K562 (cell line): ENCODE measurements around a stretch of chr9.

DNA sequence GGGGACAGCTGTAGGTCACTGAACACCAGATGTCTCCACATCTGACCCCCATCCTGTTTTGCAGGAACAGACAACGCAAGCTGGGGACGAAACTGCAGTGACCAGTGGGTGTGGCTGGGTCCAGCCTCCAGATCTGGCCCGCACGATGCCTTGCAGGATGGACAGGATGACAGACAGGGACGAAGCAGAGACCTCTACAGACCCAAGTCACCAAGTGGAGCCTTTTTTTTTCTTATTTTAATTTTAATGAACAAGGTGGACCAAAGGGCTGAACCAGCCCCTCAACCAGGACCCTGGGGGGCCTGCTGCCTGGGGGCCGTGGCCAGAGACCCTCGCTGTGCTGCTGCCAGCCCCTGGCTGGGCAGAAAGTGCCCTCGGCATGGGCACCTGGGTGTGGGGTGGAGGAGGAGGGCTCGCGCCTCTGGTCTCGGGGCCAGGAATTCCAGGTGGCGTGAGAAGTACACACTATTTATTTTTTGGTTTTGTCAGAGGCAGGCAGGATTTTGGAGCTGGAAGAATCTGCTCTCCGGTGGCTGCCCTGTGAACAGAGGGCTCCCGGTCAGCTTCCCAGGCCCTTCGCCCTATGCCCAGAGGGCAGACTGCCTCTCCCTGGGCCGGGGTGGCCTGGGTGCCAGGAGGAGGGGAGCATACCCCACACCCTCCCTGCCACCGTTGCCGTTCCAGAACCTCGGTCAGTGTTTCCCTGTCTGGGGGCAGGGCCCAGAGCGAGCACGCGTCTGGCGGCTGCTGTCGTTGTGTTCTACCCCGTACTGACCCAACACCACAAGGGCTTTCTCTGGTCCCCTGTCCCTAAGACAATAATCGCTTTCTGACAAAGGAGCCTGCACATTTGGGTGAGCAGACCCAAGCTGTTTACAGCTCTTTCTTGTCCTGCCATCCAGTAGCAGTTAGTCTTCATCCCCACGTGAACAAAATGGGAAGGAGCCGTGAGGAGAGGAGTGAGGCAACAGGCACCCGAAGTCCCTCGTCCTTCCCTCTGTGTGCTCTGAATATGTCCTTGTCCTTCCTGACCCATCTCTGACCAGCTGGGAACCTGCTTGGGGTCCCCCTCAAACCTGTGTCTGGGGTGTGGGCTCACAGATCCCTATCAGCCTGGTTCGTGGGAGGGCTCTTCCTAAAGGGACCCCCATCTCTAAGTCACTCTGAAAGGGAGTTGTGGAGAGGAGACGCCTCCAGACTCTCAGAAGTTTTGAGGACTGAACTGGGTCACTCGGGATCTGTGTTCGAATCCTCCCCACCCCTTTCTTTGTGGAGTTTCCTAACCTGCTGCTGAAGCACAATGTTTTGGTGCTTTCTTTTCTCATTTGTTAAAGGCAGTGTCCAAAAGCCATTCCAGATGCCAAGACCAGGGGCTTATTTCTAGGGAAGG is 8.5 kb downstream of the DOLPP1 start:
- RAMPAGE, long total RNA, result no peak
- RRBS, result 97% methylated on average over 3 of the region's 34 CpGs
PRO-cap:
- standard, result no peak
- CoPRO, capped RNA only, 2 experiments, result no peak in any of the 2 experiments
- CoPRO, capped and uncapped RNA, 2 experiments, result no peak in any of the 2 experiments
- CoPRO, uncapped RNA only, 2 experiments, result peak in 1 of 2 experiments; most common plus-strand start position 472 of the sequence (in 1); most common minus-strand start position 342 of the sequence (in 1)
CAGE:
- cytosol, long polyA plus RNA, result no peak
- long polyA plus RNA, result no peak
- nucleolus, long total RNA, result no peak
- nucleus, long polyA plus RNA, result no peak

DNA sequence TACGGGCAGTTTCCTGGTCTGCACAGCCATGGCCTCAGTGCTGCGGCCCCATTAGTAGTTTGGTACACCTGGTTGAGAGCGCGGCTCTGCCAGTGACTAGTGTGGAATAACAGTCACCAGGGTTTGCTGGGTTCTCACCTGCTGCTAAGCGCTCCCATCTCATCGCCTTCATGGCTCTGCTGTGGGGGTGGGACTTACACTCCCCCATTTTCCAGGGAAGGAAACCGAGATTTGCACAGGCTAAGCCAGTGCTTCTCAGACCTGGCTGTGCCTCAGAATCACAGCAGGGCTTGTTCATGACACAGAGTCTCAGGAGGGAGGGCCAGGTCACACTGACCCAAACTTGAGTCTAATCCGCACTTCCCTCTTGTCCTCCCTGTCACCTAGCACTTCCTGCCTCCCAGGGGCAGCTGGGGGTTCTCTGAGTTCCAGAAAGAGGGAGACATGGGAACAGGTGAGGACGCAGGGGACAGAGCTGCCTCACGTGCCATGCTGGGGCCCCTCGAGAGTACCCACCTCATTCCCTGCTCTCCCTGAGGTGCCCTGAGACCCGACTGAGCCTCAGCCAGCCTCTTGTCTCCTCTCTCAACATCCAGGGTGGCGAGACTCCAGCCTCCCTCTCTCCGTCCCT is 15.6 kb upstream of the IER5L start:
- RAMPAGE, long total RNA, result no peak
- RRBS, result no CpG with 5 or more reads among the region's 14 CpGs
PRO-cap:
- standard, result no peak
- CoPRO, capped RNA only, 2 experiments, result no peak in any of the 2 experiments
- CoPRO, capped and uncapped RNA, 2 experiments, result no peak in any of the 2 experiments
- CoPRO, uncapped RNA only, 2 experiments, result no peak in any of the 2 experiments
CAGE:
- cytosol, long polyA plus RNA, result no peak
- long polyA plus RNA, result no peak
- nucleolus, long total RNA, result no peak
- nucleus, long polyA plus RNA, result no peak

GRCh38 chr9:129246335-129247157 is 68.5 kb upstream of the IER5L start:
- RAMPAGE, long total RNA, result no peak
- RRBS, result 3% methylated on average over 6 of the region's 22 CpGs
PRO-cap:
- standard, result bidirectional peak, plus-strand start at chr9:129246883, minus-strand start at chr9:129246702
- CoPRO, capped RNA only, 2 experiments, result no peak in any of the 2 experiments
- CoPRO, capped and uncapped RNA, 2 experiments, result no peak in any of the 2 experiments
- CoPRO, uncapped RNA only, 2 experiments, result no peak in any of the 2 experiments
CAGE:
- cytosol, long polyA plus RNA, result no peak
- long polyA plus RNA, result no peak
- nucleolus, long total RNA, result no peak
- nucleus, long polyA plus RNA, result no peak

GRCh38 chr9:129404977-129405465 is 215.9 kb downstream of the C9orf50 start:
- RAMPAGE, long total RNA, result no peak
- RRBS, result no CpG with 5 or more reads among the region's 10 CpGs
PRO-cap:
- standard, result no peak
- CoPRO, capped RNA only, 2 experiments, result no peak in any of the 2 experiments
- CoPRO, capped and uncapped RNA, 2 experiments, result no peak in any of the 2 experiments
- CoPRO, uncapped RNA only, 2 experiments, result no peak in any of the 2 experiments
CAGE:
- cytosol, long polyA plus RNA, result no peak
- long polyA plus RNA, result no peak
- nucleolus, long total RNA, result no peak
- nucleus, long polyA plus RNA, result no peak

- RAMPAGE, long total RNA, result no peak
- RRBS, result no CpG with 5 or more reads among the region's 10 CpGs
PRO-cap:
- standard, result no peak
- CoPRO, capped RNA only, 2 experiments, result no peak in any of the 2 experiments
- CoPRO, capped and uncapped RNA, 2 experiments, result no peak in any of the 2 experiments
- CoPRO, uncapped RNA only, 2 experiments, result no peak in any of the 2 experiments
CAGE:
- cytosol, long polyA plus RNA, result no peak
- long polyA plus RNA, result no peak
- nucleolus, long total RNA, result no peak
- nucleus, long polyA plus RNA, result no peak
Observed at GRCh38 chr9:129494209-129494862, 126.6 kb downstream of the C9orf50 start.

DNA sequence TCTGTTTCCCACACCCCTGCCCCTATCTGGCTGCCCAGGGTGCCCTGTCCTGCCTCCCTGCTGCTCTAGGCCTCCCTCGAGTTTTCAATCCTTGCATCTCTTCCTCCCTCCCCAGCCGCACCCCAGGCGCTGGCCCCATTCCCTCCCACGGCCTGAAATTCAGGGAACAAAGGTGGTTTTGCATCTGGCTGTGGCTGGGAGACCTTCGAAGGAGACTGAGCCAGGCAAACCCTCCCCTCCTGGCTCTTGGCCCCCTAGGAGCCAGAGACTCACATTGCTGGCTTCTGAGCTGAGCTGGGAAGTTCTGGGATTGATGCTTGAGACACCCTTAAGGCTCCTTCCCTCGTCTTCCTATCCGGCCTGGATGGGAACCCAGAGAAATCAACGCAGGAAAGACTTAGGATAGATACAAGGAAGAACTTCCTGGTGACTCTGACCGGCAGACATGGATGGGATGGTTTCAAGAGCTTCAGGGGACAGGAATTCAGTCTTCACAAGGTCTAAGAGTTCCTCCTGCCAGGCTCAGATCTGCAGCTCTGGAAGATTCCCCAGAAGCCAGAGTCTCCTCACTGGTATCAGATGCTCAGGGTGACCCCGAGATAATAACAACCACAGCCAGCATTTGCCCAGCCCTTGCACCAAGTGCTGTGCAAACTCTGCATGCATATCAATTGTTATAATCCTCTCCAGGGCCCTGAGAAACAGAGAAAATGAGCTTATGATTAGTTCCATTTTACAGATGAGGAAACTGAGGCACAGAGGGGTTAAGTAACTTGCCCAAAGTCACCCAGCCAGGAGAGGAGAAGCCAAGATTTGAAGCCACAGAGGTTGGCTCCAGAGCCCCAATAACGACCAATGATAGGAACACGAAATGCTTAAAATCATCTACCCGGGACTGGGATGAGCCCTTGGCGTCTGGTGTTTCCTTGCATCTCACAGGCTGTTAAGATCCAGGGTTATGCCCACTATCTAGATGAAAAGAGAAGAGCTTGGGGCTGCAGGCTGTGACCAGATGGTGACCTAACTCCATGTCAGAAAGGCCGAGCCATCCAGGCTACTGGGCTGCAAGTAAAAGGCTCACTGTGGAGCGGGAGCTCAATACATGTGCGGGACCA is 120.0 kb downstream of the C9orf50 start:
- RAMPAGE, long total RNA, result no peak
- RRBS, result 84% methylated on average over 1 of the region's 17 CpGs
PRO-cap:
- standard, result no peak
- CoPRO, capped RNA only, 2 experiments, result no peak in any of the 2 experiments
- CoPRO, capped and uncapped RNA, 2 experiments, result peak in 1 of 2 experiments; most common plus-strand start position 959 of the sequence (in 1)
- CoPRO, uncapped RNA only, 2 experiments, result peak in 2 of 2 experiments; most common plus-strand start position 305 of the sequence (in 1)
CAGE:
- cytosol, long polyA plus RNA, result no peak
- long polyA plus RNA, result no peak
- nucleolus, long total RNA, result no peak
- nucleus, long polyA plus RNA, result no peak

- RAMPAGE, long total RNA, result no peak
- RRBS, result no CpG with 5 or more reads among the region's 13 CpGs
PRO-cap:
- standard, result no peak
- CoPRO, capped RNA only, 2 experiments, result no peak in any of the 2 experiments
- CoPRO, capped and uncapped RNA, 2 experiments, result no peak in any of the 2 experiments
- CoPRO, uncapped RNA only, 2 experiments, result no peak in any of the 2 experiments
CAGE:
- cytosol, long polyA plus RNA, result no peak
- long polyA plus RNA, result no peak
- nucleolus, long total RNA, result no peak
- nucleus, long polyA plus RNA, result no peak
Observed at GRCh38 chr9:129555615-129556215, 65.2 kb downstream of the C9orf50 start.

DNA sequence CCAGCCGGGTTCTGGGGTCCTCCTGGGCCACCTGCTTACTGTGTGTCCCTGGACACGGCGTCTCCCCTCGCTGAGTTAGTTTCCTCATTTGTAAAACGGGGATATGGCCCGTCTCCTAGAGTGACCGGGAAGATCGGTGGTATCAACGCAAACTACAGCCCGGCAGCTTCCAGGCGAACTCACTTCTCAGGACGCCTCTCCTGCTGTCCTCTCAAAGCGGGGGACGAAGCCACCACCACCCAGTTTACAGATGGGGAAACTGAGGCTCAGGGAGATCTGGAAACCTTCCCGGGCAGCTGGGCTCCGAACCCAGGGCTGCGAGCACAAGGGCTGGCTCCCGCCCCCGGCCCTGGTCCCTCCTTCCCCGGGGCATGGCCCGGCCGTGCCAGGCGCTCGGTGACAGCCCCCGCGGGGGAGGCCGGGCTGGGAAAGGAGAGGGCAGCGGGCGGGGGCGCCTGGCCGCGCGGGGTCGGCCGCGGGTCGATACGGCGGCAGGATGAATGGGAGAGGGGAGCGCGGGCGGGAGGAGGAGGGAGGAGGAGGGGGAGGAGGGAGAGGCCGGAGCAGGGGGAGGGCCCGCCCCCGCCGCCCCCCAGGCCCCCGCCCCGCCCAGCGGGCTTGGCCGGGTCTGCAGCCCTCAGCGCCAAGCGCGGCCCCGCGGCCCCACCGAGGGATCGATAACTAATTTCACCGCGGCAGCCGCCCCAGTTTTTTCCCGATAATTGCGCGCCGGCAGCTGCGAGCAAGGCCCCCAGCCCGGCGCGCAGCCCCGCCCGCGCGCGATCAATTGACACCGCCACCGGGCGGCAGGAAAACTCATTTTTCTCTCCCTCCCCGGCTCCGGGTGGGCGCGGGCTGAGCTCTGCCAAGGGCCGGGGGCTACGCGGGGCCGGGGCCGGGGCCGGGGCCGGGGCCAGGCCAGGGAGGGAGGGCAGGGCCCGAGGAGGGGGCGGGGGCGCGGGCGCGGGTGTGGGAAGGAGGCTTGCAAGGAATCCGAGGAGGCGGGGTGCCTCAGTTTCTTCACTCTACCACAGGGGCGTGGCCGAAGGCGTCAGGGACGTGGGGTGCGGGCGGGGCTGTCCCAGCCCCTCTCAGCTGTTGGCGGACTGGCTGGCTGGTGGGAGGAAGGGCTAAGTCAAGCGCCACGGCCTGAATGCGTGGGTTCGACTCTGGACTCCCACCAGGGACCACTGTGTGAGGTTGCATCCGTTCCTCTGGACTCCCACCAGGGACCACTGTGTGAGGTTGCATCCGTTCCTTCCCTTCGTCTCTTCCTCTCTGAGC is 52.1 kb downstream of the C9orf50 start:
- RAMPAGE, long total RNA, result no peak
- RRBS, result 3% methylated on average over 24 of the region's 109 CpGs
PRO-cap:
- standard, result bidirectional peak, plus-strand start at position 595 of the sequence, minus-strand start at position 502 of the sequence; bidirectional peak, plus-strand start at position 819 of the sequence, minus-strand start at position 785 of the sequence
- CoPRO, capped RNA only, 2 experiments, result peak in 2 of 2 experiments; most common plus-strand start position 615 of the sequence (in 2); most common minus-strand start position 502 of the sequence (in 2)
- CoPRO, capped and uncapped RNA, 2 experiments, result no peak in any of the 2 experiments
- CoPRO, uncapped RNA only, 2 experiments, result no peak in any of the 2 experiments
CAGE:
- cytosol, long polyA plus RNA, result no peak
- long polyA plus RNA, result no peak
- nucleolus, long total RNA, result no peak
- nucleus, long polyA plus RNA, result no peak

GRCh38 chr9:129580123-129580706 is 40.7 kb downstream of the C9orf50 start:
- RAMPAGE, long total RNA, result no peak
- RRBS, result no CpG with 5 or more reads among the region's 8 CpGs
PRO-cap:
- standard, result no peak
- CoPRO, capped RNA only, 2 experiments, result no peak in any of the 2 experiments
- CoPRO, capped and uncapped RNA, 2 experiments, result no peak in any of the 2 experiments
- CoPRO, uncapped RNA only, 2 experiments, result no peak in any of the 2 experiments
CAGE:
- cytosol, long polyA plus RNA, result no peak
- long polyA plus RNA, result no peak
- nucleolus, long total RNA, result no peak
- nucleus, long polyA plus RNA, result no peak

GRCh38 chr9:129630569-129631328 is 4.8 kb downstream of the NTMT1 start:
- RAMPAGE, long total RNA, result no peak
- RRBS, result no CpG with 5 or more reads among the region's 23 CpGs
PRO-cap:
- standard, result no peak
- CoPRO, capped RNA only, 2 experiments, result no peak in any of the 2 experiments
- CoPRO, capped and uncapped RNA, 2 experiments, result no peak in any of the 2 experiments
- CoPRO, uncapped RNA only, 2 experiments, result peak in 1 of 2 experiments; most common plus-strand start chr9:129630810 (in 1); most common minus-strand start chr9:129630627 (in 1)
CAGE:
- cytosol, long polyA plus RNA, result no peak
- long polyA plus RNA, result no peak
- nucleolus, long total RNA, result no peak
- nucleus, long polyA plus RNA, result no peak

GRCh38 chr9:129858067-129858961 is 23.1 kb downstream of the USP20 start:
- RAMPAGE, long total RNA, result no peak
- RRBS, result no CpG with 5 or more reads among the region's 12 CpGs
PRO-cap:
- standard, result unidirectional peak, plus-strand start at chr9:129858357; unidirectional peak, plus-strand start at chr9:129858402; unidirectional peak, plus-strand start at chr9:129858429
- CoPRO, capped RNA only, 2 experiments, result peak in 2 of 2 experiments; most common plus-strand start chr9:129858402 (in 2); most common minus-strand start chr9:129858148 (in 1)
- CoPRO, capped and uncapped RNA, 2 experiments, result peak in 2 of 2 experiments; most common plus-strand start chr9:129858402 (in 2); most common minus-strand start chr9:129858184 (in 1)
- CoPRO, uncapped RNA only, 2 experiments, result peak in 2 of 2 experiments; most common plus-strand start chr9:129858307 (in 1); most common minus-strand start chr9:129858184 (in 1)
CAGE:
- cytosol, long polyA plus RNA, result no peak
- long polyA plus RNA, result no peak
- nucleolus, long total RNA, result no peak
- nucleus, long polyA plus RNA, result no peak

DNA sequence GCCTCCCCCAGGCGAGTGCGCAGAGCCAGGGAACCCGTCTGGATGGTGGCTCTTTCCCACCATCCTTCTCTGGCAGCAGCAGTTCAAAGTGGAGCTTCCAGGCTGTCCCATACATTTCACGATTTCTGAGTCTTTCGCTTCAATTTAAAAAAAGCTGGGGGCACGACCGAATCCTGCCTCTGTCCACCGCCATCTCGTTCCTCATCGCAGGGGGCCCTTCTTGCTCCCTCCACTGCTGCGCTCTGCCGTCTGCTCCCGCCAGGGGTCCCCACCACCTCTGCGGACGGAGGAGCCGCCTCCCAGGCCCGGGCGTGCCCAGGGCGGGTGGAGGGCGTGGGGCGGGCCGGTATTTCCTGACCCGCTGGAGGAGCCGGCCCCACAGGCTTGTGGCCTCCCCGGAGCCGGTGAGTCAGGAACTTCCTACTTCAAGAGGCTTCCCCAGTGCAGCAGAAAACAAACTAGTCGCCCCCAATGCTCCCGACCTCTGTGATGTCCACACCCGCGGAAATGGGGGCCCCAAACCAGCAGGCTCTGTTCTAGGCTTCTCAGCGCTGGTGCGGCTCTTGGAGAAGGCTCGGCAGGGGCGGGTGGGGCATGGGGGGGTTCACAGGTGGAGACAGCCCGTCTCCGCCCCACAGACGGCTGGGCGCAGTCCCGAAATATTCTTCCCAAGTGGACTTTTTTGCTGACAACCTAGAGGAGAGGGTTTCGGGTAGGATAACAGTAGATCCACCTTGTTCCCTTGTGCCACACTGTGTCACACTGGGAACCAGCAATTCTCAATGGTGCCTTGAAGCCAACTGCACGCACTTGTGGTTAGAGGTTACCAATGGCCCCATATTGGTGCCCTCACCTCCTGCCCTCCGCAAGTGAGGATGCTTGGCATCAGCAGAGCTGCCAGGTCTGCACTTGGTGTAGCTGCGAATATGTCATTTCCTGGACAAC is 50.6 kb downstream of the USP20 start:
- RAMPAGE, long total RNA, result no peak
- RRBS, result 6% methylated on average over 6 of the region's 43 CpGs
PRO-cap:
- standard, result bidirectional peak, plus-strand start at position 379 of the sequence, minus-strand start at position 204 of the sequence; bidirectional peak, plus-strand start at position 694 of the sequence, minus-strand start at position 565 of the sequence
- CoPRO, capped RNA only, 2 experiments, result peak in 2 of 2 experiments; most common plus-strand start position 379 of the sequence (in 2); most common minus-strand start position 204 of the sequence (in 2)
- CoPRO, capped and uncapped RNA, 2 experiments, result peak in 2 of 2 experiments; most common plus-strand start position 379 of the sequence (in 1); most common minus-strand start position 204 of the sequence (in 2)
- CoPRO, uncapped RNA only, 2 experiments, result peak in 2 of 2 experiments; most common plus-strand start position 86 of the sequence (in 1); most common minus-strand start position 177 of the sequence (in 1)
CAGE:
- cytosol, long polyA plus RNA, result start-site peak on the minus strand centred at position 241 of the sequence, 13 bp wide, 6 and 12 reads in 2 replicates
- long polyA plus RNA, result no peak
- nucleolus, long total RNA, result no peak
- nucleus, long polyA plus RNA, result no peak

- RAMPAGE, long total RNA, result no peak
- RRBS, result no CpG with 5 or more reads among the region's 3 CpGs
PRO-cap:
- standard, result no peak
- CoPRO, capped RNA only, 2 experiments, result no peak in any of the 2 experiments
- CoPRO, capped and uncapped RNA, 2 experiments, result no peak in any of the 2 experiments
- CoPRO, uncapped RNA only, 2 experiments, result no peak in any of the 2 experiments
CAGE:
- cytosol, long polyA plus RNA, result no peak
- long polyA plus RNA, result no peak
- nucleolus, long total RNA, result no peak
- nucleus, long polyA plus RNA, result no peak
Observed at GRCh38 chr9:129946553-129946986, 96.4 kb downstream of the FNBP1 start.

DNA sequence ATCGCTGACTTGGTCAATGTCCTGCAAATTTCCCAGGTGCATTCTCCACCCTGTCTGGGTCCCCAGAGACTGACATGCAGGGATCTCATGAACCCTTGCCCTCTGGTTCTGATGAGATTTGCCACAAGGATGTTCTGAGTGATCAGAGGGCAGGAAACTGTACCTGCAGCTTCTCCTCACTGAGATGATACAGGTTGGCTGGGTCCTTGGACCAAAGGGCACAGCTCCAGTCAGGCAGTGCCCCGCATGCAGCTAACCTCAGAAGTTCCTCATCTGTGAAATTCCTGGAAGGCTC is 81.1 kb downstream of the FNBP1 start:
- RAMPAGE, long total RNA, result no peak
- RRBS, result no CpG with 5 or more reads among the region's 2 CpGs
PRO-cap:
- standard, result no peak
- CoPRO, capped RNA only, 2 experiments, result no peak in any of the 2 experiments
- CoPRO, capped and uncapped RNA, 2 experiments, result no peak in any of the 2 experiments
- CoPRO, uncapped RNA only, 2 experiments, result no peak in any of the 2 experiments
CAGE:
- cytosol, long polyA plus RNA, result no peak
- long polyA plus RNA, result no peak
- nucleolus, long total RNA, result no peak
- nucleus, long polyA plus RNA, result no peak

- RAMPAGE, long total RNA, result no peak
- RRBS, result no CpG with 5 or more reads among the region's 9 CpGs
PRO-cap:
- standard, result no peak
- CoPRO, capped RNA only, 2 experiments, result no peak in any of the 2 experiments
- CoPRO, capped and uncapped RNA, 2 experiments, result no peak in any of the 2 experiments
- CoPRO, uncapped RNA only, 2 experiments, result no peak in any of the 2 experiments
CAGE:
- cytosol, long polyA plus RNA, result no peak
- long polyA plus RNA, result no peak
- nucleolus, long total RNA, result no peak
- nucleus, long polyA plus RNA, result no peak
Observed at GRCh38 chr9:129996813-129997205, 46.2 kb downstream of the FNBP1 start.

- RAMPAGE, long total RNA, result no peak
- RRBS, result 10% methylated on average over 3 of the region's 8 CpGs
PRO-cap:
- standard, result no peak
- CoPRO, capped RNA only, 2 experiments, result no peak in any of the 2 experiments
- CoPRO, capped and uncapped RNA, 2 experiments, result no peak in any of the 2 experiments
- CoPRO, uncapped RNA only, 2 experiments, result no peak in any of the 2 experiments
CAGE:
- cytosol, long polyA plus RNA, result no peak
- long polyA plus RNA, result no peak
- nucleolus, long total RNA, result no peak
- nucleus, long polyA plus RNA, result no peak
Observed at GRCh38 chr9:130414248-130414560, 30.6 kb upstream of the ASS1 start.

DNA sequence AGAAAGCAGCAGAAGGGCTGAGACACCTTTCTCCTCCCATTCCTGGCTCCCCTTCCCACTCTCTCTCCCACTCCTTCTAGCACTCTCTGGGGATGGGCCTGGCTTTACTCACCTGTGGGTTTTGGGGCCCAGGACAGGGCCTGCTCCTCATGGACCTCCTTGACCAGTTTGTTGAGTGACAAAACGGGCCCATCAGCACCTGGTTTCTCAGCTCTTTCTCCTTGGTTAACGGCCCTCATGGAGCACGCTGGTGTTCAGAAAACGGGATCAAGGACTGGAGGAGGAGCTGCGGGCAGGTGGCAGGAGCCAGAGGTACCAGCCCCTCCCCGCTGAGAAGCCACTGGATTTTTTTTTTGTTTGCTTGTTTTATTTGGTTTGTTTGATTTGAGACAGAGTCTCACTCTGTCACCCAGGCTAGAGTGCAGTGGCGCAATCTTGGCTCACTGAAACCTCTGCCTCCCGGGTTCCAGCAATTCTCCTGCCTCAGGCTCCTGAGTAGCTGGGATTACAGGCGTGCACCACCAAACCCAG is 32.1 kb upstream of the FUBP3 start:
- RAMPAGE, long total RNA, result no peak
- RRBS, result no CpG with 5 or more reads among the region's 9 CpGs
PRO-cap:
- standard, result no peak
- CoPRO, capped RNA only, 2 experiments, result no peak in any of the 2 experiments
- CoPRO, capped and uncapped RNA, 2 experiments, result no peak in any of the 2 experiments
- CoPRO, uncapped RNA only, 2 experiments, result no peak in any of the 2 experiments
CAGE:
- cytosol, long polyA plus RNA, result no peak
- long polyA plus RNA, result no peak
- nucleolus, long total RNA, result no peak
- nucleus, long polyA plus RNA, result no peak